ENCODE measurements around a stretch of chr12.

- PRO-cap = no peak
Measured at GRCh38 chr12:89960018-89960543, 251.4 kb upstream of the ATP2B1 start.

DNA sequence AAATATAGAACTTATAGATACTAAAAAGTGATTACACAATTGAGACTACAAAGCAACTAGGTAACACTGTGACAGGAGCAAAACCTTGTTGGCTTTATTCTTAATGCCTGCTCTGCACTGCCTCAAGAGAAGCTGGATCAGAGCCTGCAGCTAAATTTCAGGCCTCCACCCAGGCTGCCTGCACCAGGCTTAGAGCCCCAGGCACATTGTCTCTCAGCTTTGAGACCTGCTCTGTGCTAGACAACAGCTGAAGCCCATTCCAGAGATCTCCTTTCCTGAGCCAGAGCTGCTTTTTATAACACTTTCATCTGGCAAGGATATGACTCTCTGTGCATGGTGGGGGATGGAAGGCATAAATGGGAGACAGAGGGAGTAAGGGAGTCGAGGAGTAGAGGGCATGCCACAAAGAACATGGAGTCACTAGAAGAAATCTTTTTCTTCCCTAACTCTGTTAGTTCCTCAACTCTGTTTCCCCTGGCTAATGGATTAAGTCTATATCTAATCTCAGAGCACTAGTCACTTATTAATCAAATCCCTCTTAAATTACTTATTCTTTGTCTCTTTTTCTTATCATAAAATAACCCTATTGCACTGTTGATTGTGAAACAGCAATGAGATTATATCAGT is 27.1 kb upstream of the LUM start:
- PRO-cap = no peak

GRCh38 chr12:91250154-91250816 is 67.7 kb upstream of the DCN start:
- PRO-cap = no peak

- PRO-cap = no peak
Measured at GRCh38 chr12:91834578-91834777, 311.2 kb downstream of the BTG1 start.

DNA sequence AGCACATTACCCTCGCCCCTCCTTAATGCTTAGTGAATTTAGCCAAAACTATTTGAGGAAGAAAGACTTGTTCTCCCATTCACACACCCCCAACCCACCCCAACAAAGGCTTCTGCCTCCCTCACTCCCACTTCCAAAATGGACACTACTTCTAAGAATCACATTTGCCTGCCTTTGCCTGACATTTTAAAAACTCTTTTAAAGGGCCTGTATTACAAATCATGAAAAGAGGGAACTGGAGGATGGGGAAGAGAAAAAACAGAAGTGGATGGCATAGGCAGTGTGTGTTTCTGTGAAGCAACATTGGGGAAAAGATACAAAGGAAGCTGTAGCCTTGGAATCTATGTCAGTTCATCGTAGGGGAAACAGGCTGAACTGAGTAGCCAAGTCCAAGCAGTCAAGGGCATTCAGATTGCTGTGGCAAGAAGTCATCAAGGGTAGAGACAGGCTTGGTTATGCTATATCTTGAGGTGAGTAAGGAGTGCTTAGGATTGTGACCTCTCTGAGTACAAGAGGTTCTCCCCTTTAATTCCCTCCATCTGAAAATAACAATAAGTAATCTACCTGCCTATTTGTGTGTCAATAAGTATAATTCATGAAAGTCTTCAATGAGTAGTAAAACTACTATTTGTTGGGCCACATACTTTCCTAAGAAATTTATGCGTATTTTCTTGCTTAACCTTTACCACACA is 273.8 kb downstream of the BTG1 start:
- PRO-cap = no peak

DNA sequence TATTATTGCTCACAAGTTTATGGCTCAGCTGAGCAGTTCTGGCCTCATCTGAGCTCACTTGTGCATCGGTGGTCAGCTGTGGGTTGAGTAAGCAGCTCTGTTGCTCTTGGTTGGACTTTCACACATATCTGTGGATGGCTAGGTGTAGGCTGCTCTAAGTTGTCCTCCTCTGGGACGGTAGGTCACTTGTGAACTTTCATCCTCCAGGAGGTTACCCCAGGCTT is 162.7 kb downstream of the BTG1 start:
- PRO-cap = no peak

GRCh38 chr12:92030466-92031313 is 115.0 kb downstream of the BTG1 start:
- PRO-cap = no peak

- PRO-cap = no peak
Measured at GRCh38 chr12:92075354-92076003, 70.2 kb downstream of the BTG1 start.

GRCh38 chr12:92108499-92109464 is 36.9 kb downstream of the BTG1 start:
- PRO-cap = no peak

DNA sequence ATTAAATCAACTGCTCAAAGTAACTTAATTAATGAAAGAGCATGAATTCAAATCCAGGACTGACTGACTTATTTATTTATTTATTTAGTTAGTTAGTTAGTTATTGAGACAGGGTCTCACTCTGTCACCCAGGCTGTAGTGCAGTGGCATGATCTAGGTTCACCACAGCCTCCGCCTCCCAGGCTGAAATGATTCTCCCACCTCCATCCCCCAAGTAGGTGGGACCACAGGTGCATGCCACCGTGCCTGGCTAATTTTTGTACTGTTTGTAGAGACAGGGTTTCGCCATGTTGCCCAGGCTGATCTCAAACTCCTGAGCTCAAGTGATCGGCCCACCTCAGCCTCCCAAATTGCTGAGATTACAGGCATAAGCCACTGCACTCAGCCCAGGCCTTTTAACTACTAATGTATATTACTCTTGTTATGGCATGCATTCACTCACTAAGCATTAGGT is 36.0 kb downstream of the BTG1 start:
- PRO-cap = no peak

- PRO-cap = no peak
Measured at GRCh38 chr12:92125331-92125601, 20.4 kb downstream of the BTG1 start.

DNA sequence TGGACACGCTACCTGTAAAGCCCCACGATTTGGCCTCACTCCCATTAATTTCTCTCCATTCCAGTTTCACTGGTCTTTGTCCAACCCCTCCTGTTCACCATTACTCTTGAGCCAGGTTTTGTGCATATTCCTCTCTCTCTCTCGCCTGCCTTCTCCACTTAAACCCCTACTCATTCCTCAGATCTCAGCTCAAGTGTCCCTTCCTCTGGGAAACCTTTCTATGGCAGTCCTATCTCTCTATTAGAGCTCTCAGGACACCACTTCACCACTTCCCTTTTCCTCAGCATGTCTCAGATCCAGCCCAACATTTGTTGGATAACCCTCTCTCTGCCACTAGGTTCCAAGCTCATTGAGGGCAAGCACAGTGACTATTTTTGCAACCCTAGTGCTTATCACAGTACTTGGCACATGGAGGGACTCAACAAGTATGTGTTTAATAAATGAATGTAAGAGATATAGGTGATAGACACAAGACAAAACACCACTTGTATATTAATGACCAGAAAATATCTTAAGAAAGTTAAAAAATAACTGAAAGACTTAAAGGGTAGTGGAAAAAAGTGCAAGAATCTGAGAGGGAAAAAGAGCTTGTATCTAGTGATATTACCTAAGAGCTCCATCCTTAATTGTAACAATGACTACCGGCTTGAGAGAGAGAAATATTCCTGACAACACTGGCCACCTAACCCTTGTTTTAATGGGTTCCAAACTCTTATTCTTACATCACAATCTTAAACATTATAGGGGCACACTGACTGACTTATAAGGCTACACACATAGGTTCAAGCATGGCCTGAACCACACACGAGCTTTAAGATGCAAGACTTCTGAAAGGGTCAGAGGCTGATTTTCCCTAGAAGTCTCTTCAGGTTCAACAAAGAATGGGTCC is 9.0 kb downstream of the BTG1 start:
- PRO-cap = no peak

DNA sequence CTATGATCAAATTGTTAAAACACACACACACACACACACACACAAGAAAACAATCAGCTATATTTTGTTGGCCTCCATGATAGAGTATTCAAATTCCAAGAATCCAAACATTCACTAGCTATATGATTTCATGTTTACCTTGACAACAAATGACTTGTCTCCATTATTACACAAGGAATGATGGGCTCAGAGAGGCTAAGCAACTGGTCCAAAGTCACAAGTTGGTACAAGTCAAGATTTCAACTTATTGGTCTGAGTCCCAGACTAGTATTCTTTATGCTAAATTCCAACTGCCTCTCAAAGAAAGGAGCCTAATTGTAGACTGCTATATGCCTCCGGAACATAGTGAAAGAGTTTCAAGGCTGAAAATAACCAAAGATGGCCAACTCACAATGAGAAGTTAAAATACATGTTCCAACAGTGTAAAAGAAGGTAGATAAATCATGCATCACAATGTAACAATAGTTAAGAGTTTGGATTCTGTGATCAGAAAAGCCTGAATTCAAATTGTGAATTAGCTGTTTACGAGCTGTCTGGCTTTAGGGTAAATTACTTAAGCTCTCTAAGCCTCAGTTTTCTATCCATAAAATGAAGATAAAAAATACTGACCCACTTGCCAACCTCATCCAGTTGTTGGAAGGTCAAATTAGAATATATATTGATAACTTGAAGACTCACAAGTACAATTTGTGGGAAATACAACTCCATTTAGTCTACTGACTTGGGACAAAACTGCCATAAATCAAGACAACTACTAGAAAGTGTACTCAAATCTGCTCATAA is 7.4 kb downstream of the BTG1 start:
- PRO-cap = no peak

DNA sequence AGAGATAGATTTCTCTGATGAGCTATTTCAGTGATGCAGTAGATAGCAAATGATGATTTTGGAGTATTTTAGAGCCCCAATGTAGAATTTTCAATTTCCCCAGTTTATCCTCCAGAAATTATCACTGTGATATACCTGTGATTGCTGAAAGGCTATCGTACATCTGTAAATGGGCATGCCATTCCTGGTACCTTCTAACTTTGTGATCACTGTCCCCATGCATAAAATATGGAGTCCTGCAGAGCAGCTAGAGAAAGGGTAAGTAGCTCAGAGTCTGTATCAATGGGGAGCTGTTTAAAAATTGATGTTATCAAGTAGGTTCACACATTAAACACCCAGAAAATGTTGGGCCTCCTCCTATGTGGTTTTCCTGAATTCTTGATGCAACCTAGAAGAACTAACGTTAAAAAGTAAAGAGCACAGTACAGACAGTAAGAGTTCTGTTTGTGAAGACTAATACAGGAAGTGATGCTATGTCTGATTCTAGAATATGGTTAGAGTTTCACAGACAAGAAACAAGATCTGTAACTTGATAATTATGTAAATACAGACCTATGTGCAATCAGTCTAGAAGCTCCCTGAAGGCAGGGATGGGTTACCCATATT is 214.7 kb upstream of the BTG1 start:
- PRO-cap = no peak

DNA sequence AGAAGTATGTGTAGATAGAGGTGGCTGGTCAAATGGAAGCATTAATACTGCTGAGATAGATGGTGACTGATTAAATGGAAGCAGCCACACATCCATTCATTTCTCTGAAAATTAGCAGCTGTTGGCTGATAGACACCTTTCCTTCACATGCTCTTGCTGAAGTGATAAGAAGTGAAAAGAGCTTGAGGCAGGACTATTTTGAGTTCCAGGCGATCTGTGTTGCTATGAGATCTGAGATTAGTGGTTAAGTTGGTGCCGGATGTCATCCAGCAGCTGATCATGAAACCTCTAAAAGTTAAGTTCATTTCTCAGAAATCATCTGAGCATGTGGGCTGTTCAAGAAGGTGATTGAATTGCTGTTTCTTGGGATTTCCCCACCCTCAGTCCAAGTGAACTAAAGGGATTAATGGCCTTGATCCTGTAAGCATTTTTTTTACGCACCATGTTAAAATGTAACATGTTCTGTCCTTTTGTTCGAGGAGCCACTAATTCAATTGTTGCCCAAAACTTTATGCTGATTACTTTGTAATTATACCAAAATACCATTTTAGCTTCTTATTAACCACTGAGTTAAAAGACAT is 258.2 kb upstream of the BTG1 start:
- PRO-cap = no peak

- PRO-cap = no peak
Measured at GRCh38 chr12:92780121-92780470, 77.3 kb downstream of the PLEKHG7 start.

GRCh38 chr12:92857169-92857610 is 71.9 kb downstream of the EEA1 start:
- PRO-cap = no peak

DNA sequence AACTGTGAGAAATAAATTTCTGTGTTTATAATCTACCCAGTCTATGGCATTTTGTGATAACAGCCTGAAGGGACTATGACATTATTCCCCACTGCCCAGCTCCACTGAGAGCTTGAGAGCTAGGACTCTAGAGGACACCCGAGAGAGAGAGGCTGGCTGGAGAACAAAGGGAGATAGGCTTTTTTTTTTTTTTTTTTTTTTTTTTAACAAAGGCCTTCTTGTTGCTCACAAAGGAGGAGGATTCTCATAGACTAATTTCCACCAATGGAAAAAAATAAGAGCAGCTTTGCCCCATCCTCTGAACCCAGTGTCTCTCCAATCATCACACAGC is 87.9 kb upstream of the EEA1 start:
- PRO-cap = no peak

DNA sequence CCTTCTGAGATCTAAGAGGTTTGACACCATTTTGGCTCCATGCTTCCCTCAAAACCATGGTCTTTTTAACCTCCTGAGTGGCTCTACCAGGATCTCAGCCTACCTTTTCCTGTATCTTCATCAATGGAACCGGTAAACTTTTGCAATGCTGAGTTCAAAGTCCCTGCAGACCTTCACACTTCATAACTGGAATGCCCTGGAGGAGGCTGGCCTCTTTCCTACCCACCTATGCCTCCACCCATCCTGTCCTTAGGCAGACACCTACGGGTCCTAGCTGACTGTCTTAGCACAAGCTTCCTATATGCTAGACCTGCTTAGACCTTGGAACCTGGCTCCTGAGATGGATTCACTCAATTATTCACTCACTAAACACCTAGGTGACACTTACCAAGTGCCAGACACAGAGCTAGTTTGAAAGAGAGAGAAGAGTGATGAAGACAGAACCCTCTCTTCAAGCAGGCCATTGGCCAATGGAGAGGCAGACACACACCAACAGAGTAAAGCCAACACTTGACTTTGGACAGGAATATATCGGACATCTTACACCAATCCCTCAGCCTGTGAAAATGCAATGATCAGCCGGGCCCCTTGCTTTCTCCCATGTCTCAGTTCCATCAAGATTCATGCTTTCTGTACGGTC is 89.7 kb upstream of the EEA1 start:
- PRO-cap = no peak

DNA sequence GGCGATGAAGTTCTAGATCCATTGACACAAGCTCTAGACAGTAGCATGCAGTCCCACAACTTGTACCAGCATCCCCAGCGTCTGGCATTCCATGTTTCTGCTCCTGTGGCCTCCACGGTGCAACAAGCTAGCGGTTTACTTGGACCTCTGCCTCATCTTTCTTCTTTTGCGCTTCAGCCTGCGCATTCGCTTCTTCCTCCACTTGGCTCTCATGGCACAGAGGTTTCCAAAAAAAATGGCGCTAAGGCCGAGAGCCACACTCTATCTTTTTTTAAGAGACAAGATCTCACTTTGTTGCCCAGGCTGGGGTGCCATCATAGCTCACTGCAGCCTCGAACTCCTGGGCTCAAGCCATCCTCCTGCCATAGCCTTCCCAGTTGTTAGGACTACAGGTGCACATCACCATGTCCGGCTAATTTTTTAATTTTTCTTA is 154.4 kb upstream of the EEA1 start:
- PRO-cap = no peak

Measured in right cardiac atrium (tissue), 1 donor.